ENCODE measurements around the gene UTF1.

DNA sequence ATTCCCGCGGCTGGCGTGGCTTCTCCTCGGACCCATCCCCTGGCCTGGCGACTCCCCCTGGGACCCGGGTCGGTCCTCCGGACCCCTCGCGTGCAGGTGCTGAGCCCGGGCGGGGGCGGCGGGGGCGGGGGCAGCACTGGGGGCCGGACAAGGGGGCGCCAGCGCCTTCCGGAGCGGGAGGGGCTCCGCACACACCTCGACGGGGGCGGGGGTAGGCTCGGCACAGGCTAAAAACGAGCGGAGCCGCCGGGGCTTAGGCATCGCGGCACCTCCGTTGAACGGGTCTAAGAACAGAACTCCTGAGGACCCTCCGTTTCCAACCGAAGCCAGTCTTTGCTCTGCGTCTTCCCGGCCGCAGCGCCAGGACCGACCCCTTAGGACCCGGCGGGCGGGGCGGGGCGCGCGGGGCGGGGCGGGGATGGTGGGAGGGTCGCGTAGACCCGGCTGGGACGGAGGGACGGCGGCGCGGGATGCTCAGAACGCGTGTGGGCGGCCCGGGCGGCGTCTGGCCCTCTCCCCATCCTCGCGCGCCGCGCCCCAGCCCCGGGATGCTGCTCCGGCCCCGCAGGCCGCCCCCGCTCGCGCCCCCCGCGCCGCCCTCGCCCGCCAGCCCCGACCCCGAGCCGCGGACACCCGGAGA, at the start of gene UTF1:
Gene UTF1, plus strand, starts transcription at position 477 of the 640 bp plus-strand sequence.
- RRBS, result 2% methylated on average over 59 of the region's 85 CpGs
CAGE:
- cytosol, long polyA plus RNA, result start-site peak on the plus strand centred at position 463 of the sequence, 32 bp wide, 228 reads
- long polyA plus RNA, result no peak
- nucleus, long polyA plus RNA, result start-site peak on the plus strand centred at position 258 of the sequence, 16 bp wide, 23 reads

- RRBS, result no CpG with 5 or more reads among the region's 11 CpGs
CAGE:
- cytosol, long polyA plus RNA, result no peak
- long polyA plus RNA, result no peak
- nucleus, long polyA plus RNA, result no peak
These were observed 12.3 kb downstream of the VENTX start for GRCh38 chr10:133249880-133250470.

GRCh38 chr10:133267009-133267699, 9.5 kb downstream of the ADAM8 start:
- RRBS, result 91% methylated on average over 2 of the region's 20 CpGs
CAGE:
- cytosol, long polyA plus RNA, result start-site peak on the minus strand at chr10:133267529-133267548, 7 reads
- long polyA plus RNA, result no peak
- nucleus, long polyA plus RNA, result no peak

- RRBS, result 89% methylated on average over 9 of the region's 24 CpGs
CAGE:
- cytosol, long polyA plus RNA, result no peak
- long polyA plus RNA, result no peak
- nucleus, long polyA plus RNA, result no peak
These were observed 917 bp downstream of the ZNF511 start for GRCh38 chr10:133309584-133310078.

DNA sequence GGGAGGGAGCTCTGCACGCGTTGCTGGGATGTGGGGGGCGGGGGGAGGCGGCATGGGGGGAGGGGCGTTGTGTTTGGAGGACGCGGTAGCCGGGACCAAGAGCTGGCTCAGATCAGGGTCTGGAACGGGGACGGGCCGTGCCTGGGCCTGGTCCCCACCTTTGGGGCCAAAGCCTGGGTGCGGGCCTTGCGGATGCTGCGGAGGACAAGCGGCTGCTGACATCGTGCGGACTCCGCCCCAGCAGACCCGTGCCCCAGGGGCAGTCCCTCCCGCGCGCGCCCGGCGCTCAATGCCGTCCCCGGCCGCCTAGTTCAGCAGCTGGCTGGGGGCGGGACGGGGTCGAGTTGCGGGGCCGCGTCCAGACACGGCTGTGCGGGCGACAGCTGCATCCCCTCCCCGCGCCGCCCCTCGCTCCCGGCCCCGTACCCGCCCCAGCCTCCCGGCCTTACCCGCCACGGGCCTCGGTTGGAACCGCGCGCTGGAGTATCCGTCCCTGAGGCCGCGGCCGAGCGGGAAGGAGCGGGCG, 338 bp downstream of the SPRN start:
- RRBS, result no CpG with 5 or more reads among the region's 58 CpGs
CAGE:
- cytosol, long polyA plus RNA, result no peak
- long polyA plus RNA, result no peak
- nucleus, long polyA plus RNA, result no peak

DNA sequence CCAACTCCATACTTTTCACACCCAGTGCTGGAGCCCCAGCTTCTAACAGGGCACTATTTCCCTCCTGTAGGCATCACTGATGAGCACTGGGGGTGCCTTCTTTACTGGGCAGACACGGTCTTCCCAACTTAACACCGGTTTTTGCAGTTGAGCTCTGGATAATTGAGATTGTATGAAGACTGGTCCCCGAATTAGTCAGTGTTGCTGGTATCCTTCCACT, 11.1 kb downstream of the CYP2E1 start:
- RRBS, result no CpG with 5 or more reads among the region's 3 CpGs
CAGE:
- cytosol, long polyA plus RNA, result no peak
- long polyA plus RNA, result no peak
- nucleus, long polyA plus RNA, result no peak

DNA sequence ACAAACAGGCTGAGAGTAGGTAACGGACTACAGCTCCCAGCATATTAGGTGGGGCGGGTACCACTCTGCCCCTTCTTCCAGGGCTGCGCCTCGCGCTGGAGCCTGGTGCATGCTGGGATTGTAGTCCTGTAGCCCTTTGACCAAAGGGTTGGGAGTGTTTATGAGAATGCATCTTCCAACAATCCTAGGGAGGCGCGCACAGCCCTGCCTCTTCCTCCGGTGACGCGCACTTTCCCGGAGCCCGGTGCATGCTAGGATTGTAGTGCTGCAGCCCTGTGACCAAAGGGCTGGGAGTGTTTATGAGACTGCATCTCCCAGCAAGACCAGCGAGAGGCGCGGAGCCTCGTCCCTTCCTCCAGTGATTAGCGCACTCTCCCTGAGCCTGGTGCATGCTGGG, 22.4 kb upstream of the FRG2B start:
- RRBS, result no CpG with 5 or more reads among the region's 17 CpGs
CAGE:
- cytosol, long polyA plus RNA, result no peak
- long polyA plus RNA, result no peak
- nucleus, long polyA plus RNA, result no peak